Heart (tissue), 3 donors: ENCODE measurements around a stretch of chr16.

- RAMPAGE, long total RNA, 2 experiments = no peak in any of the 2 experiments
These were observed 35.0 kb downstream of the NLRC3 start for GRCh38 chr16:3541997-3542745.

- RAMPAGE, long total RNA, 2 experiments = start-site peak on the minus strand in 1 of 2 experiments, at chr16:3591450-3591542 at its widest, 12 reads per replicate
These were observed 13.8 kb upstream of the NLRC3 start for GRCh38 chr16:3590677-3591701.

DNA sequence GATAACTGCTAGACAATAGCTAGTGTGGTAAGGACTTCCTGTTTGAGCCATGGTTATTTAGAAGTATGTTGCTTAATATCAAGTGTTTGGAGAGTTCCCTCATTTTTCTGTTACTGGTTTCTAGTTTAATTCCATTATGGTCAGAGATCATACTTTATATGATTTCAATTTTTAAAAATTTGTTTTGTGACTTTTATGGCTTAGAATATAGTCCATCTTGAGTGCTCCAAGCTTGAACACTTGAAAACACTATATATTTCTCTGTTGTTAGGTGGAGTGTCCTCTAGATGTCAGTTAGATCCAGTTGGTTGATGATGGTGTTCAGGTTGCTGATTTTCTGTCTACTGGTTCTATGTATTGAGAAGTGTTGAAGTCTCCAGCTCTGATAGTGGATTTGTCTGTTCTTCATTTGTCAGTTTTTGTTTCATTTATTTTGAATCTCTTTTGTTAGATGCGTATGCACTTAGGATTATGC is 15.0 kb upstream of the SLX4 start:
- RAMPAGE, long total RNA, 2 experiments = no peak in any of the 2 experiments

DNA sequence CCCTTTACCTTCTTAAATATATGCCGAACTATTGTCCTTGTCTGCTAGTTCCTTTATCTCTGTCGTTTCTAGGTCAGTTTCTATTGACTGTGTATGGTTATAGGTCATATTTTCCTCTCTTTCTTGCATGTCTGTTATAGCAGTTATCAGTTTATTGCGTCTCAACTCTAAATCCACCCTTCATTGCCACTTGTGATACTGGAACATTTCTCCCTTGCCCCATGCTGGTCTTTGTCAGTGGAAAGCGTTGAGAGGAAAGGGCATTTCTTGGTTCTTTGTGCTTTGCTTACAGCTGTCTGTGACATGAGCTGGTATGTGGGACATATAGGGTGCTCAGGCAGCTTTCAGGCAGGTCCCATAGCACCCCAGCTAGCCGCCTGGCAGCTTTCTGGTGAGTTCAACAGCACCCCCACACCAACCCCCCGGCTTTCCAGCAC is 15.5 kb upstream of the DNASE1 start:
- RAMPAGE, long total RNA, 2 experiments = no peak in any of the 2 experiments

- RAMPAGE, long total RNA, 2 experiments = no peak in any of the 2 experiments
These were observed 11.9 kb upstream of the DNASE1 start for GRCh38 chr16:3642352-3643172.

- RAMPAGE, long total RNA, 2 experiments = no peak in any of the 2 experiments
These were observed 7.4 kb downstream of the DNASE1 start for GRCh38 chr16:3661546-3662543.

DNA sequence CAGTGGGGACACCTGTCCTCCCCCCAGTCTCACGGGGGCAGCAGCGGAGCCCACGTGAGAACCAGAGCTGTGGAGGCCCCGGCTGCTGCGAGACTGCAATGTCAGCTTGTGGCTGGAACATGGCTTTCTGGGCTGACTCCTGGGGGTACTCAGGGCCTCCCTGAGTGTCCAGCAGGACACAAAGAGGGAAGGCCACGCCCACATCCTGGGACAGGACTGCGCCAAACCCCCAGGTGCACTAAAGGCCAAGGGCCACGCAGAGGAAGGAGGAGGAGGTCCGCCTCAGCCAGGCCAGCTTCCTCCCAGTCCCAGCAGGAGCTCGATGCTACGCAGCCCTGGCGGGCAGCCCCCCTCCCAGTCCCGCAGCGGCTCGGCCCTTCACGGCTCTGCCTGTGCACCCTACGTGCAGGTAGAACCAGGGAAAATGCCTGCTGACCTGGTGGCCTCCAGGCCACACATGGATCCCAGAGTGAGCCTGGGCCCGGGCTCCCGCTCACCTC is 21.1 kb downstream of the DNASE1 start:
- RAMPAGE, long total RNA, 2 experiments = no peak in any of the 2 experiments

GRCh38 chr16:3722986-3723293 is 5.6 kb upstream of the TRAP1 start:
- RAMPAGE, long total RNA, 2 experiments = no peak in any of the 2 experiments

GRCh38 chr16:3727923-3728462 is 10.7 kb upstream of the TRAP1 start:
- RAMPAGE, long total RNA, 2 experiments = no peak in any of the 2 experiments

- RAMPAGE, long total RNA, 2 experiments = no peak in any of the 2 experiments
These were observed 53.1 kb upstream of the TRAP1 start for GRCh38 chr16:3770376-3770950.

GRCh38 chr16:3879098-3879690 is 1.3 kb downstream of the CREBBP start:
- RAMPAGE, long total RNA, 2 experiments = no peak in any of the 2 experiments

DNA sequence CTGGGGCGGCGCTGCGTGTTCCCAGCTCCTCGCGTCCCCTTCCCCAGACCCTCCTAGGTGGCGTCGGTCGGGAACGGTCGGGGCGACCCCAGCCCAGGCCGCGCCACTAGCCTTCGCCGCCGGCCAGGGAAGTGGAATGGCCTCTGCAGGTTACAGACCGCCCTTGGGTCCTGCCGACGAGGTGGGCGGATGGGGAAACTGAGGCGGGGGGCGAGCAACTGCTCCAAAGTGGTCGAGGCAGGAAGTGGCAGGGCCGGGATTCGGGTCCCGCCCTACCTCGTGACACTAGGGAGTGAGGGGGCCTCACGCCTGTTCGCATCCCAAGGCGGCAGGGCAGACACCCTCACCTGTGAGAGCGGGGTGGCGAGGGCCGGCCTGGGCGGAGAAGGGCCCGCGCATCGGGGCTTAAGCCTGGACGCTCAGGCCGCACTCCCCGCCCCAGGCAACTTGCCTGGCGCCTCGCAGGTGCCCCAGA is 632 bp upstream of the CREBBP start:
- RAMPAGE, long total RNA, 2 experiments = no peak in any of the 2 experiments

- RAMPAGE, long total RNA, 2 experiments = no peak in any of the 2 experiments
These were observed 35.6 kb upstream of the CREBBP start for GRCh38 chr16:3916122-3916475.

DNA sequence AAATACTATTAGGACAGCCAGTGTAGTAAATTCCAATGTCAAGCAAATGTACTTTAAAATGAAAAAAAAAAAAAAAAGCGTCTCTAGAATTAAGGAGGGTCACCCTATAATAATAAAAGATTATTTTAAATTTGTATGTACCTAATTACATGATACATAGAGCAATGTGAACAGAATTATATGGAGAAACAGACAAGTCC is 49.3 kb upstream of the CREBBP start:
- RAMPAGE, long total RNA, 2 experiments = no peak in any of the 2 experiments

- RAMPAGE, long total RNA, 2 experiments = no peak in any of the 2 experiments
These were observed 97.8 kb downstream of the ADCY9 start for GRCh38 chr16:4018432-4018797.

- RAMPAGE, long total RNA, 2 experiments = no peak in any of the 2 experiments
These were observed 96.8 kb downstream of the ADCY9 start for GRCh38 chr16:4019310-4019932.

GRCh38 chr16:4032641-4033370 is 83.4 kb downstream of the ADCY9 start:
- RAMPAGE, long total RNA, 2 experiments = no peak in any of the 2 experiments

- RAMPAGE, long total RNA, 2 experiments = no peak in any of the 2 experiments
These were observed 63.5 kb downstream of the ADCY9 start for GRCh38 chr16:4052802-4053022.

- RAMPAGE, long total RNA, 2 experiments = no peak in any of the 2 experiments
These were observed 35.2 kb downstream of the ADCY9 start for GRCh38 chr16:4080970-4081463.

DNA sequence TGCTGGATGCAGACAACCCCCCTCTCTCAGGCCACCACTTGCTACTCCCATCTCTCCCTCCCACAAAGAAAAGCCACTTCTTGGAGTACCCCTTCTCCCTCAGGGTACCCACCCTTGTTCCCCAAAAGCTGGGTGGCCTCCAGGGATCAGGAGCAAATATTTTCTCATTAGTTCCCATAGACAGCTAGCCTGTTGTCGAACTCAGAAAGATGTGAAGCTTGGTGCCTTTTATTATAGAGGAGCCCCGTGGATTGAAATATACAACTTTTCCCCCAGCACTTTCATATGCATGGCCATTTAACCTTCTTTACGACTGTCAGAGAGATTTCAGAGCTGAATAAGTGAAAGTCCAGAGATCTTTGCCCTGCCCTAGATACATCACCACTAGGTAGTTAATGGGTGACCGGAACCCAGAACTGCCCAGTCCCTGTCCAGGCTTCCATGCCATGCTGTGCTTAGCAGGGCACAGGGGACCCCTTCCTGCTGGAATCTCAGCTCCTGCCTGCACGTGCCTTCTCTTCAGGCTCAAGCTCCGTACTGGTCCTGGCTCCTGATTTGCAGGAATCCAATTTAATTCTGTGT is 32.3 kb downstream of the SRL start:
- RAMPAGE, long total RNA, 2 experiments = no peak in any of the 2 experiments